ENCODE measurements around a stretch of chr11.

DNA sequence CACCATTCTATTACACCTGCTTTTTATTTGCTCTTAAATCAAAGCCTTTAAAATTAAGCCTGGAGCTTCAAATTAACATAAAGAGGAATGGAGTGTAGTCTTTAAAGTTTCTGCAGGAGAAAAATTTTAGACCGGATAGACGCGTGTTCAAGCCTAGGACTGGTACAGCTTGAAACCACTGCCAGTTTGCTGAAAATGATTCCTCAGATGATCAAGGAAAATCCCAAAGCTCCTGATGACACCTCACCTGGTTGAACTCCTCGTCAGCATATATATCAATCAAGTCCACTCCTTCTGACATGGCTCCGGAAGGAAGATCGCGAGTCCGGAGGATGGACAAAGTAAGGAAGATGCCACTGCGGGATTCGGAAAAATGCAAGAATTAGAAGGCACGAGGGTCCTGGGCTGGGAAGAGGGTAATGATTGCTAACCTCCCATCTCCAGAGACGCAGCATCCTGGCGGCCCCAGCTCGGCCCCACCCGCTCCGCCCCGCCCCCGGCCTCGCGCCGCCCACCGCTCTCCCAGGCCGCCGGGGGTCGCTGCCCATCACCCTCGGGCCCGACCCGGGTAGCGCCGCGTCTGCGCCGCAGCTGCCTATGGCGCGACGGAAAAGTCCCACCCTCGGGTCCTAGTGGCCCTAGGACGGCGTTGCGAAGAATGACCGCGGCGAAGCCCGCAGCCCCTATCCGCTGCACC is 692 bp downstream of the CPSF7 start:
- RRBS: no CpG with 5 or more reads among the region's 45 CpGs

- RRBS: no CpG with 5 or more reads among the region's 10 CpGs
These were observed 9.2 kb downstream of the PPP1R32 start for GRCh38 chr11:61489931-61490788.

- RRBS: 0% methylated on average over 1 of the region's 49 CpGs
These were observed 25.3 kb downstream of the SYT7 start for GRCh38 chr11:61555335-61556130.

DNA sequence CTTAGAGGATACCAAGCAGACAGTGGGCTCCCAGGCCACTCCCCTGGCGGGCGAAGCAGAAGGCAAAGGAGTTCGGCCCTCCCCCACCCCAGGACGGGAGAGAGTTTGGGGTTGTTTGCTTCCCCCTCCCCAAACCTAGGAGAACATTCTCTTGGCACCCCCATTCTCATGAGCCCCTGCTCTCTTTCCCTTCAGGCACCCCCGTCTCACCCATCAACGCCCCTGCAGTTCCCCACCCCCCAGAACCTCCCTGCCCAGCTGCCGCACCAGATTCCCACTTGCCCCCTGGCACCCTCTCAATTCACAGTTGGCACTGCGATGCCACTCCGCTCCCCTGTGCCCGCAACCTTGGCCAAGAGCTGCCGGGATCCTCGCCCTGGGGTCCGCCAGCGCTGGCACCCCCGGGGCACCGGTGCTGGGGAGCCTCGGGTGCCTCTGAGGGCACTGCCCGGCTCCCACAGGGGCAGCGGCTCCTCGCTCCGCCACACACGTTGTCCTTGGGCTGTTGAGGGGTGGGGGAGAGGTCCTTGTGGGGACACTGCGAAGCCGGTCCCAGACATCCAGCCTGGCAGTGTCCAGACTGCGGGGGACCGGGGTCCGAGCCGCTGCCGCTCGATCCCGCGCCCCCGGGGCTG is 738 bp downstream of the SYT7 start:
- RRBS: 6% methylated on average over 21 of the region's 33 CpGs

DNA sequence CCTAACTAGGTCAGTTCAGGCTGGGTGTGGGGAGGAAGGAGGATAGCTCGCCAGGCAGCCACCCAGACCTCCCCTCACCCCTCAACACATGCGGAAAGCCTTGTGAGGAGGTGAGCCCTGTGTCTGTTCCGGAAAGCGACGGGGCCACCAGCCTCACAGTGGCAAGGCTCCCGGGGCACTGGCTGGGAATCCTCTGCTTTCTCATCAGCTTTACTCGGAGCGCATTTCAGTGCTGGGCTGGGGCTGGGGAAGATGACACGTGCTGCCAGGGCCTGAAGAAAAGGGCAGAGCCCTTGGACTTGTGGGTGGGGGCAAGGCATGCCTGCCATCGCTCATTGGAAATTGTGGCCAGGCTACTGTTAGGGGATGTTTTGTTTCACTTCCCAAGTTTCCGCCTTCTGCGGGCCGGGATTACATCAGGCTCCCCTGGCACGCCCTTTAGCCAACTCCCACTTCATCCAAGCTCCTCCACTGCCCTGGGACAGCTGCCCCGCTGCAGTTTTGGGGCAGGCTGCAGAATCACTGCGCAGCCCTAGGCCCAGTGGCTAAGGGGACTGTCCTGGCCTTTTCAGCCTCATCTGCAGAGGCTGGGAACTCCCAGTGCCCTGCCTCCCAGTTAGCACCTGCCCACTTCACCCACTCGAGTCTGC is 8.6 kb downstream of the DAGLA start:
- RRBS: 5% methylated on average over 4 of the region's 17 CpGs

GRCh38 chr11:61694989-61695850 is 15.0 kb downstream of the DAGLA start:
- RRBS: no CpG with 5 or more reads among the region's 13 CpGs

GRCh38 chr11:61772064-61772393 is 19.6 kb downstream of the MYRF start:
- RRBS: 9% methylated on average over 1 of the region's 4 CpGs

GRCh38 chr11:61834304-61834988 is 6.3 kb downstream of the FADS2 start:
- RRBS: no CpG with 5 or more reads among the region's 9 CpGs

DNA sequence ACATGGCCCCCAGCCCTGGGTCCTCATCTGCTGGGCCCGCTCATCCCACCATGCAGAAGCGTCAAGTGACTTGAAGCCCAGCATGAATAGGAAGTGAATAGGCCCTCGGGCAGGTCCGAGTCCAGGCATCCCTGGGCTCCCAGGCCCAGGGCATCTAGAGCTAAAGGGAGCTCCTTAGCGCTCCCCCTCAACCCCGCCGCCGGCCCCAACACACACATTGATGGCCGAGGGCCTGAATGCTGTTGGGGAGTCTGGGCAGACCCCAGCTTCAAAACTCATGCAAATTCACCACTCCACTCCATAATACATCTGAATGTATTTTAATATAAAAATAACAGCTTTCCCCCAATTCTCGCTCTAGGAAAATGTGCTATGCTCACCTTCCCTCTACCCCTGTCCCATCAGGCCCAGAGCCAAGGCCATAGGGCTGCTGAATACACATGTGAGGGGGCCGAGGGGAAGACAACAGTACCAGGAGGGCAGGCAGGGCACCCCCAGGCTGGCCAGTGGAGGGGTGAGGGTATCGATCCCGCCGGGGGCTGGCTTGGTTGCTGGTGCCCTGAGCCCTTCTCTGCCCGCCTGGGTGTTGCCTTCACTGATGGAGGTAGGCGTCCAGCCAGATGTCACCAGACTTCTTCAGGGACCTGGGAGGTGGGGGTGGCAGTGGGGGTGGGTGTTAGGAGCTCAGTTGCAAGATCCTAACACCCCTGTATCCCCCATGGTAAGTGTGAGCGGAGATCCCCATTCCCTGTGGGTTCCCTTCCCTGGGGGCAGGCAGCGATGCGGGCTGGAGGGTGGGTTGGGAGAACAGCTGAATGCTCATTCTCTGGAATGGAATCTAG is 17.9 kb downstream of the FADS3 start:
- RRBS: no CpG with 5 or more reads among the region's 19 CpGs

GRCh38 chr11:61923132-61923572 is 5.8 kb upstream of the RAB3IL1 start:
- RRBS: no CpG with 5 or more reads among the region's 9 CpGs

GRCh38 chr11:61963567-61964463 is 3.6 kb downstream of the FTH1 start:
- RRBS: no CpG with 5 or more reads among the region's 12 CpGs

DNA sequence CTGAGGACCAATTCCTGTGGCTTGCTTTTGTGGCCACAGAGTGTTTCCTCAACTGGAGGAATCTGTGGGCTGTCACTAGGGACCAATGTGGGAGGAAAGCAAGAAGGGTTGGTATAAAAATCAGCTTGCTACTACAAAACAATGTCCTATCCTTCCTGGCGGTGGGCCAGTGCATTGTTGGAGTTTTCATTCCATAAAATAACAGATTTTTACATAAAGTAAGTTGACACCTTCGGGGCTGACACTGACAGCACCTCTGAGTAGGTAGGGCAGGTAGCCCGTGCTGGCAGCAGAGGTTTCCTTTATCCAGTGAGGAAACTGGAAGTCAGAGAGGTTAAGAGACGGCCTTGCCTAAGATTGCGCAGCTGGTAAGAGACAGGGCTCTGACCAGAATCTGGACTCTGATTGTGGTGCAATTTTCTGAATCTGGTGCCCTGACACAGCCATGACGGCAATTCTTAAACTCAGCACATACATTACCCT is 8.6 kb upstream of the FTH1 start:
- RRBS: no CpG with 5 or more reads among the region's 6 CpGs

DNA sequence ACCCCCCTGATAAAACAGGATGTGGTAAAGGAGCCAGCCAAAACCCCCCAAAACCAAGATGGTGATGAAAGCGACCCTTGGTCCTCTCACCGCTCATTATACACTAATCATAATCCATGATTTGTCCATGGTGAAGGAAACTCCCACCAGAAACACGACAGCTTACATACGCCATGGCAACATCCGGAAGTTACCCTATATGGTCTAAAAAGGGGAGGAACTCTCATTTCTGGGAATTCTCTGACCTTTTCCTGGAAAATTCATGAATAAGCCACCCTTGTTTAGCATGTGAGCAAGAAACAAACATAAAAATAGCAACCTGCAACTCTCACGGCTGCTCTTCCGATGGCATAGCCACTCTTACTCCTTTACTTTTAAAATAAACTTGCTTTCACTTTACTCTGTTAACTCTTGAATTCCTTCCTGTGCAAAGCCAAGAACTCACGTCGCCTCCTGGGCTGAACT is 18.7 kb upstream of the INCENP start:
- RRBS: no CpG with 5 or more reads among the region's 9 CpGs

DNA sequence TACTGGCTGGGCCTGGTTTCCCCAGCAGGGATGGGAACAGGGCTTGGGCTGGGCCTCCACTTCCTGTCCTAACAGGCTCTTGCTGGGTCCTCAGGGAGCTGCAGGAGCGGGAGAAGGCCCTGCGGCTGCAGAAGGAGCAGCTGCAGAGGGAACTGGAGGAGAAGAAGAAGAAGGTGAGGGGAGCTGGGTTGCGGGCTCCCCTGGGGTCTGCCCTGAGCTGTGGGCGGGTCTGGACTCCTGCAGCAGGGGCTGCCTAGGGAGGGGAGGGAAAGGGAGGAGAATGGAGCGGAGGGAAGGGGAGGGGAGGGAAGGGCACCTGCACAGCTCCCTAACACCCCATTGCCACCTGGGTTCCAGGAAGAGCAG is 24.6 kb downstream of the INCENP start:
- RRBS: no CpG with 5 or more reads among the region's 5 CpGs

DNA sequence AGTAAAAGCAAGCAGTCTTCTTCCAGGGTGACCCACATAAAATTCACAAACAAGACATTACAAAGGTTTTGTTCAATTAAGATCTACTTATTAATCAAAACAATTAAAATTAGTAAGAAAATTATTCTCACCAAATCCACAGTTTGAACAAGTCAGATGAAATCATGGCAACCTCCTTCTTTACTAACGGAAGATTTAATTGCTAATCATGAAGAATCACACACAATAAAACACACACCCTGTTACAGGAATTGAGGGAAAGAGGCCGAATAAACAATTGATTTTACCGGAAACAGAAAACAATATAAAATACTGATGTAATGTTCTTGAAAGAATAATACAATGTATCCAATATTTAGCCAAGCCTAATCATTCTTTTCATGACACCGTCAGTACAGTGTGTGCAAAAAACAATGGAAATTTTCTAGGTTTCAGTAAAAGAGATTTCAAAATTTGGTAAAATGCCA is 23.4 kb downstream of the ASRGL1 start:
- RRBS: no CpG with 5 or more reads among the region's 4 CpGs

DNA sequence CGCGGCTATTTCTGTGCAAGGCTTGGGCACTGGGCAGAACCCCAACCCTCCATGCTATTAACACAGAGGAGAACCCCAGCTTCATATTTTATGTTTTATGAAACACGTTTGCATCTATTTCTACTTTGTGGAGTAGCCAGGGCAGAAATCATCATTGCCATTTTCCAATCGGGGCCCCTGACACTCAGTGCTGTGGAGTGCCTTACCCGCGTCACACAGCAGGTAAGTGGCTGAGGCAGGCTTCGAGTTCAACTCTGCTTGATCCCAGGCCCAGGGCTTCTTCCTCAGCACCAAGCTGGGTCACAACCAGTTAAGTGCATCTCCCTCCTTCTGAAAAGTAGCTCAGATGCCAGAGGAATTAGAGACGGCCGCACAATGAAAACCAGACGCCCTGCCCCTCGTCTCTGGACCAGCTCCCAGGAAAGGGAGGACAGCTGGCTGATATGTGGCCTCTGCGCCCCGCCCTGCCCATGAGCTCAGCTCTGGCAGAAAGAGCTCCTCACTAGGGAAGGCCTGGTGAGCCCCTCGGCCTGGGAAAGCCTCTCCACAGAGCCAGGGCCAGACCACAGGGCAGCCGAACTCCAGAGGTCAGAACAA is 18.2 kb upstream of the SCGB1A1 start:
- RRBS: no CpG with 5 or more reads among the region's 15 CpGs

- RRBS: no CpG with 5 or more reads among the region's 13 CpGs
These were observed 44.4 kb downstream of the AHNAK start for GRCh38 chr11:62501920-62502886.

DNA sequence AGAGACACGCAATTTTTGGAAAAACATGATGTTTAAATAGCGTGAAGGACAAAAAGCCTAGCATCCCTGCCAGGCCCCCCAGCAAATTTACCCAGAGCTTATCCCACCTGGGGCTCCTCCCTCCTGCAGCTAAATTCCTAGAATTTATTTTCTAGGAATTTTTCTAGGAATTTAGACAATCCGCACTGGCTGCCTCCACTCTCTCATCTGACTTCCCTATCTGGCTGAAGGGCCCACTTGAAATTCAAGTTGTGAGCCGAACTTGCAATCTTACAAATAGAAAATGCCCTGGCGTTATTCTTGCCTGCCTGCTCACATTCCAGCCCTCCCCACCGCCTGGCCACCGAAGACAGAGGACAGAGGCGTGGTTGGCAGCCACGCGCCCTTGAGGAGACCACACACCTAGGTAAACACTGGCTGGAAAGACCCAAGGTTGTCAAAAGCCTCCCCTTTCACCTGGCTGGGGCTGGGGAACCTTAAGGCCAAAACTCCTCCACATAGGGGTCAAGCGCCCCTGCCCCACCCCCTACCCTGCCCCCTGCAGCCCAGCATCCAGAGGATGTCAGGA is 42.3 kb downstream of the AHNAK start:
- RRBS: no CpG with 5 or more reads among the region's 11 CpGs

GRCh38 chr11:62523457-62524626 is 22.8 kb downstream of the AHNAK start:
- RRBS: no CpG with 5 or more reads among the region's 11 CpGs

Data from hTERT-HM (cell line).